Calu3 (cell line): ENCODE results near the genes CAMK2N2 and EIF4G1.

- PRO-cap, result bidirectional peak, plus-strand start at chr3:183307165, minus-strand start at chr3:183307057; bidirectional peak, plus-strand start at chr3:183307697, minus-strand start at chr3:183307399
These were observed 53.9 kb downstream of the B3GNT5 start for GRCh38 chr3:183306761-183307528.

DNA sequence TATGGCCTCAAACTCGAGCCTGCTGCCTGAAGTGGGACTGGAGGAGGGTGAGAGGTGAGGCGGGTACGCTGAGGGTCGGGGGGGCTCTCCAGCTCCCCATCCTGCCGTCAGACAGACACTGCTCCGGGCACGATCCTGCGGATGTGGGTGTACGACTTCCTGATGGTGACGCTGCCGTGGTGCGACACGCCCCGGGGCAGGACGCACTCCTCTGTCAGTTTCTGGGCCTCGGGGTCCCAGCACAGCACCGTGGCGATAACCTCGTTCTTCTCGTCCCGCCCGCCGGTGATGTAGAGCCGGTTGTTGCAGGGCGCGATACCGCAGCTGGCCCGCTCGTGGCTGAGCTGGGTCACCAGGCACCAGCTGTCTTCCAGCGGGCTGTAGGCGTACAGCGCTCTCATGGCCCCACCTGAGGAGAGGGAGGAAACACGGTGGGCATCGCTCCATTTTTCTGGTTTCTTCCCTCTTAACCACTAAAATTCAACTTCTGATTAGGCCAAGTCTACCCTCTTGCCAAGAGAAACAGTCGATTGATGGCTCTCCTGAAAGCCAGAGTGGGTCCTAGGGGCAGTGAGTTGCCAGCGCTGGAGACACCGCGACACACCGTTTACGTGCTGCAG is 63.5 kb upstream of the MCF2L2 start:
- PRO-cap, result no peak

- PRO-cap, result no peak
These were observed 48.6 kb downstream of the KLHL6 start for GRCh38 chr3:183506849-183507329.

DNA sequence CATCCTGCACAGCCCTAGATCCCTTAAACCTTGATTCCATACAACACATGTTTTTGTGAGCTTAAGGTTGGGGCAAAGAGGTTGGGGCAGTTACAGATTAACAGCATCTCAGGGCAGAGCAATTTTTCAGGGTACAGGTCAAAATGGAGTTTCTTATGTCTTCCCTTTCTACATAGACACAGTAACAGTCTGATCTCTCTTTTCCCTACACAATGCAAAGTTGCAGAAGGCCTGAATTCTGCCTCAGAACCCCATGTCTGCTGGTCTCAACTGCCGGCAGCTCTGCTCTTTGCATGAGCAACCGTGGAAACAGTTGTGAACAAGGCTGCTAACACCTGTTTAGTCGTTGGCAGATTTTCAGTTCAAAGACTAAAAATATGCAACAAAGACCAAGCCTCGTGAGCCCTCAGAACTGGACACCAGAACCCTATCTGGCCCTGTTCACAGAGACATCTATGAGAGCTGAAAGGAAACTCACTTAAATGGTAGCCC is 43.7 kb downstream of the KLHL6 start:
- PRO-cap, result no peak

GRCh38 chr3:183654725-183655300 is 19.4 kb downstream of the KLHL24 start:
- PRO-cap, result no peak

- PRO-cap, result no peak
These were observed 14.5 kb downstream of the MAP6D1 start for GRCh38 chr3:183810731-183811398.

DNA sequence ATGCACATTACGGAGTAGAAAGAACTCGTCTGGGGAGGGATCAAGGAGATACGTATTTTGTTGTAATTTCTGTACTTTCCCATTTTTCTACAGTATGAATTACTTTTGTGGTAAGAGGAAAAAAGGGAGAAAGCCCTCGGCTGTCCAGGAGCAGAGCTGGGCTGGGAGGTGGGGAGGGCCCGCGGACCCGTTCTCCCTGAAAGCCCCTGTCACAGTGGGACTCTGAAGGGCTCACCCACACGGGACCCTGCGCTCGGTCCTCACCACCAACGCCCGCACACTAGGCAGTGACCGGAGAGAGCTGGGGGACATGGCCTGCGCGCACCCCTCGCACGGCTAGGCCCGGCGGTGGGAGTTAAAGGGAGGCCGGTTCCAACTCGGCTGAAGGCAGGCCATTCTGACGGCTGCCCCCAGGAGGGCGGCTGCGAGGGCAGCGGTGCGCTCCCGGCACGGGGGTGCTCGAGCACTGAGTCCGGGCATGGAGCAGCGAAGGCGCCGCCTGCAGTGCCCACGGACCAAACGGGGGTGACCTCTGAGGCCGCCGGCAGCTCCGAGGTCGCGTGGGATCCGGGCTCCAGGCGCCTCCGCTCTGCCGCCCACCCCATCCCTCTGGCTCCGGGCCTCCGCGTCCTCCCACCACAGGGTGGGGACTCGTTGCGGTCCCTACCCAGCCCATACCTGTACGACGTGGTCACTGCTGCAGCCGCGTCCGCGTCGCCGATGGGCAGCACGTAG is 741 bp downstream of the MAP6D1 start:
- PRO-cap, result no peak

- PRO-cap, result no peak
These were observed 46.1 kb downstream of the ABCC5 start for GRCh38 chr3:183971502-183972001.

- PRO-cap, result no peak
These were observed 9.3 kb downstream of the DVL3 start for GRCh38 chr3:184164154-184165296.

- PRO-cap, result bidirectional peak, plus-strand start at chr3:184176844, minus-strand start at chr3:184176568
These were observed 1.9 kb downstream of the AP2M1 start for GRCh38 chr3:184176355-184177121.

DNA sequence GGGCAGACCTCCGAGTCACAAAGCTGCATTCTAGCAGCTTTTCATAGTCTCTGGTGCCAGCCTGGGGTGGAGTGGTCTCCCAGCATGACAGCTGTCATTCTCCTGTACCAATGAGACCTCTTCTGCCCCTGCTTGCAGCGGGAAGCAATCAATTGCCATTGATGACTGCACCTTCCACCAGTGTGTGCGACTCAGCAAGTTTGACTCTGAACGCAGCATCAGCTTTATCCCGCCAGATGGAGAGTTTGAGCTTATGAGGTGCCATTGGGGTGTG is 4.5 kb upstream of the ABCF3 start:
- PRO-cap, result no peak

GRCh38 chr3:184241025-184242456 is 7.2 kb downstream of the ALG3 start:
- PRO-cap, result bidirectional peak, plus-strand start at chr3:184241797, minus-strand start at chr3:184241482

DNA sequence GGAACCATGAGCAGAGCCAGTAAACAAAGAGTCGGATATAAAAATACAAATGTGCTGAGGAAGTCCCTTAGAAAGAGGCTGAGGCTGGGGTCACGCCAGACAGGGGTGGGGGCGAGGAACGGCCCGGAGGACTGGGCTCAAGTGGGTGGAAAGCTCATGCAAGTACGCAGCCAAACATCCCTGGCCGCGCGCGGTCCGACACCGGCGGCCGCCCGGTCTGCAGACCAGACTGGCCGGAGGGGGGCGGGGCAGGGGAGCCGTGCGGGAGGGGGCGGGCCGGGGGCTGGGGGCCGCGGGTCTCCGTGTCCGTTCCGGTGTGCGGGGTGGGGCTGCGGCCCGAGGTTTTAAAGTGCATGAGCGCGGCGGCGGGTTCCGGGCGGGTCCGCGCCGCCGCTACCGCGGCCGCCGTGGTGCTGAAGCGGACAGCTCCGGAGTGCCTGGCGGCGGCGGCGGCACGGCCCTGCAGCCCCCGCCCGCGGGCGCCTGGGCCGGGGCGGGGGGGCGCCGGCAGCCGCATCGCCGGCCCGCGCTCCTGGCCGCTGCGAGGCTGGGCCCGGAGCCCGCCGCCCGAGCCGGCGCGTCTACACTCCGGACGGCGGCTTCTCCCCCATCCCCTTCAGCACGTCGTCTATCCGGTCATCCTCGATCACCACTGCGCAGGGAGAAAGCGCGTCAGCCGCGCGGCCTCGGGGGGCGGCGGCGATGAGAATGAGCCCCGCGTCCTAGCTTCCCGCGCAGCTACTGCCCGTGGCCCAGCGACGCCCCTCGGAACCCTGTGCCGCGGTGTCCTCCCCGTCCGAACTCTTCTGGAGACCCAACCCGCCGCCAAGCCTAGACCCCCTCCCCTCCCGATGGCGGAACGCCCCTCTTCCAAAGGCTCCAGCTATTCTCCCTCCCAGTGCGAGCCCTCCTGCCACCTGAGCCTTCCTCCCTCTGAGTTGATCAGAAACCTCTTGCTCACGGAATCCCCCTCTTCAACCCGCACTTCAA is 1.5 kb downstream of the CAMK2N2 start:
- PRO-cap, result no peak

GRCh38 chr3:184261240-184262307 is at the start of gene CAMK2N2:
CAMK2N2 (minus strand) TSS chr3:184261553.
- PRO-cap, result no peak

- PRO-cap, result bidirectional peak, plus-strand start at chr3:184314590, minus-strand start at chr3:184314442
These were observed at the start of gene EIF4G1 for GRCh38 chr3:184314475-184314920. EIF4G1 (plus strand) TSS chr3:184314606.

- PRO-cap, result no peak
These were observed 2.8 kb downstream of the EIF4G1 start for GRCh38 chr3:184317165-184317571.

GRCh38 chr3:184321163-184322226 is 7.1 kb downstream of the EIF4G1 start:
- PRO-cap, result no peak

- PRO-cap, result no peak
These were observed 639 bp upstream of the FAM131A start for GRCh38 chr3:184336633-184337288.

- PRO-cap, result no peak
These were observed 8.2 kb downstream of the FAM131A start for GRCh38 chr3:184345211-184346333.

DNA sequence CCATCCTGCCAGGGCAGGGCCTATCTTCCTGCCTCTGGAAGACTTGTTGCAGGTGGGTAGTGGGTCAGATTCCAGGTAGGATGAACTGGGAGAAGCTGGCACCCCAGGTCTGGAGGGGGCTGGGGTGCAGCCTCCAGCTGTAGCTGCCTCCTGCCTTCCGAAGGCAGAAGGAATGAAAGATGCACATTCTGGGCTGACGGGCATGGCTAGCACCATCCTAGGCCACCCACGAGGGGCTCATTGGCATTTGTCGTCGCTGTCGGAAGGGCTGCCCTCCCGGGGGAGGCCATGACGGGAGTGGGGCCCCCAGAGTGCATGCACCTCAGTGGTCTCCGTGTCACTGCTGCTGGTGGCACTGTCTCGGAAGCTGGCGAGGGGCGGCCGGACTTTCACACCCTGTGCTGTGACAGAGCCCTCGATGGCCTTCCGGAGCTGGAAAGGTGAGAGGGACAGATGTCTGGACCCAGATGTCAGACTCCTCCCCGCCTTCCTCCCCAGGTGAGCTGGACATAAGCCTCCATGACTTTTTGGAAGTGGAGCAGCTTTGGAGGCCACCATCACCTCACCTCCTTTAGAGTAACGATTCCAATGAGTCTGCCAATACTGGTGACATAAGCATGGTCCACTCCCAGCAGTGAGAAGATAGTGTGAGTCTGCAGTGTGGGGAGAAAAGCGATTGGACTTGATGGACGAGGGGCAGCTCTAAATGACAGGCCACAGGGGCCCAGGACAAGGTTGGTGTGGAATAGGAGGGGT is 9.1 kb downstream of the FAM131A start:
- PRO-cap, result no peak